HCT116 (cell line): ENCODE measurements around the genes EIF2AK3, ZNF514 and PROM2.

GRCh38 chr2:88581536-88582136 is 45.6 kb downstream of the EIF2AK3 start:
- RRBS: no CpG with 5 or more reads among the region's 3 CpGs

GRCh38 chr2:88624351-88624890 is 2.8 kb downstream of the EIF2AK3 start:
- RRBS: no CpG with 5 or more reads among the region's 4 CpGs

- RRBS: 2% methylated on average over 40 of the region's 108 CpGs
These were observed at the start of gene EIF2AK3 for GRCh38 chr2:88626677-88627661. EIF2AK3 (minus strand) TSS chr2:88627464.

GRCh38 chr2:88737309-88737683 is 45.8 kb downstream of the RPIA start:
- RRBS: no CpG with 5 or more reads among the region's 5 CpGs

DNA sequence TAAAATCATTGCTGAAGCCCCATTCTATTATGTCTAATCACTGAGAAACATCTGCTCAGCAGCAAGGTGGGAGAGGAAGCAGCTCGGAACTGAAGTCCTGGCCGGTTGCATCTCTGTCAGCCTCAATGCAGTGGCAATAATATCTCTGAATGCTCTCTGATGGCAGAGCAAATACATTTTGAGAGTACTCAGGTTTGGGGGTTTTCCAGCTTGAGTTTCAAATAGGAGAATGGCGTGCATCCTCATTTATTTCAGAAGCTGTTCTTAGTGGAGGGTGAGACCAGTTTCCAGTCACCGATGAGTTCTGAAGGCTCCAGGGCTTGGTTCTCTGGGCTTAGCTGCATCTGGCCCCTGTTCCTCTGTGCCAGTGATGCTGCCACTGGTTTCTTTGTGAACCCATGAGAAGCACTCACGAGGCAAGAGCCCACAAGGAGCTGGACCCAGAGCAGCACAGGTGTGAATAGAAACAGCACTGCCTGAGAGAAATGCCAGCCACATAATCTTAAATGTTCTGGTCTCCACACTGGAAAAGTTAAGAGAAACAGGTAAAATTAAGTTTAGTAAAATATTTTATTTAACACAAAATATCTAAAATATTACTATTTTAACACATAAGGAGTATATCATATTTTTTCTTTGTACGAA is 63.4 kb downstream of the RPIA start:
- RRBS: no CpG with 5 or more reads among the region's 6 CpGs

- RRBS: no CpG with 5 or more reads among the region's 11 CpGs
These were observed 165.8 kb downstream of the RPIA start for GRCh38 chr2:88857181-88857750.

DNA sequence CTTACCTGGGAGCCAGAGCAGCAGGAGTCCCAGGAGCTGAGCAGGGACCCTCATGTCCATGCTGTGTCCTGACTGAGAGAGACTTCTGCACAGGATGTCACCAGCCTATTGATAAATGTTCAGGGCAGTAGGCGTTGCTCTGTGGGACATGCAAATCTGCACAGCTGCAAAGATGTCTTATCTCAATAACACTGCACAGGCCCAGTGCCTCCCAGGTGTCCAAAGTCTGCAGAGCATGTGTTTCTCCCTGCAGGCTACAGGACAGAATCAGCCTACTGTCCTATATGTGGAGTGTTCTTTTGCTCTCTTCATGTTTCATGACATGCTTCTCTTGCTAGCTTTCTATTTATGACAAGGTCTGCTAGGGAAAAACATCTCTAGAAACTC is 522.4 kb downstream of the RPIA start:
- RRBS: no CpG with 5 or more reads among the region's 1 CpG

DNA sequence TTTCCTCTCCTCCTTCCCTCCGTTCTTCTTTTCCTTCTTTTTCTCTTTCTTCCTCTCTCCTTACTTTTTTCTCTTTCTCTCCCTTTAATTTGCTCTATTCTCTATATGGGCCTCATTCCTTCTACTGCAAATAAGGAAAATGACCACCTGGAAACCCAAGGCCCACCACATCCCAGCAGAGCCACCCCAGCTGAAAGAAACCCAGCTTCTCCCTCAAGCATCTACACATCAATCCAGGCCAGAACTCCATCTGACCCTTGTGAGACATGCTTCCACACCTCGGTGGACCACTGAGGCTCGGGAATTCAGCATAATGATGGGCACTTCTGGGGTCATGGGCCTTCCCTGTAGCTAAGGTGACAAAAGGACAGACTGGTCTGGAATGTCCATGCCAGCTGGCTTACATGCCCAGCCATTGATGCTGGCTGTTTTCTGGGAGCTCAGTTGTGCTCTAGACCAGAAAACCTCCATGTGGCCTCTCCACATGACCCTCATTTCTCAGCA is 874.4 kb downstream of the RPIA start:
- RRBS: no CpG with 5 or more reads among the region's 3 CpGs

DNA sequence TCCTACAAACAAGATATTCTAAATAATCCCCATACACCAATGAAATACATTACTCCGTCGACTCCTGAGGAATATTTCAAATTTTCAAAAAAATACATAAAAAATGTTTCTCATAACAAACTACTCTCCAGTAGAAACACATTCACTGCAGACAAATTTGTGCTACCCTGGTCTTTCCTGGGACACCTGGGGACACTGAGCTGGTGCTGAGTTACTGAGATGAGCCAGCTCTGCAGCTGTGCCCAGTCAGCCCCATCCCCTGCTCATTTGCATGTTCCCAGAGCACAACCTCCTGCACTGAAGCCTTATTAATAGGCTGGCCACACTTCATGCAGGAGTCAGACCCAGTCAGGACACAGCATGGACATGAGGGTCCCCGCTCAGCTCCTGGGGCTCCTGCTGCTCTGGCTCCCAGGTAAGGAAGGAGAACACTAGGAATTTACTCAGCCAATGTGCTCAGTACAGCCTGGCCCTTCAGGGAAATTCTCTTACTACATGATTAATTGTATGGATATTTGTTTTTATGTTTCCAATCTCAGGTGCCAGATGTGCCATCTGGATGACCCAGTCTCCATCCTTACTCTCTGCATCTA is 1529.2 kb downstream of the RPIA start:
- RRBS: no CpG with 5 or more reads among the region's 3 CpGs

GRCh38 chr2:90244925-90246058 is 1553.8 kb downstream of the RPIA start:
- RRBS: no CpG with 5 or more reads among the region's 107 CpGs

DNA sequence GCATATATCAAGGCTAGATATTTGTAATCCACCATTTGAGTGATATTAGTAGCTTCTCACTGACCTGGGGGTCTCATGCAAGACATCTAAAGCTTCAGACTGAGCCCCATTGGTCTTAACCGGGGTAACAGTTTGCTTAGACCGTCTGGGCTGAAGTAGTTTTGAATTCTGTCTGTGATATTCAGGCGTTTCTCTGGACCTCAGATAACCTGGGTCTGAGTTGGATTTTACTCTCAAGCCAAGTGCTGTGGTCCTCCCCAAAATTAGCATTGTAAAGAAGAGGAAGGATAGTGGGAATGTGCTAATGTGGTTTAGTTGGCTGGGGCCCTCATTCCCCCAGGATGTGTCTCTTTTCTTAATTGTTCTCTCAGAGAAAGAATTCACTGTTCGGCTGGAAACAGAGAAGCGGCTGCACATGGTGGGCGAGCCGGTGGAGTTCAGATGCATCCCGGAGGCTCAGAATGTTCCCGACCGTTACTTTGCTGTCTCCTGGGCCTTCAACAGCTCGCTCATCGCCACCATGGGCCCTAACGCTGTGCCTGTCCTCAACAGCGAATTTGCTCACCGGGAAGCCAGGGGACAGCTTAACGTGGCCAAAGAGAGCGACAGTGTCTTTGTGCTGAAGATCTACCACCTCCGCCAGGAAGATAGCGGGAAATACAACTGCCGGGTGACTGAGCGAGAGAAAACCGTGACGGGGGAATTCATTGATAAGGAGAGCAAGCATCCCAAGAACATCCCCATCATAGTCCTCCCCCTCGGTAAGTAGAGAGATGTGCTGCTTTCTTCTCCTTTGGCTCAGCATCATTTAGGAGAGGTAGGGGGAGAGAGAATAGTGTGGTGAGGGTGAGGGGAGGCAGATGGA is 2842.4 kb upstream of the AQP7B start:
- RRBS: no CpG with 5 or more reads among the region's 24 CpGs

DNA sequence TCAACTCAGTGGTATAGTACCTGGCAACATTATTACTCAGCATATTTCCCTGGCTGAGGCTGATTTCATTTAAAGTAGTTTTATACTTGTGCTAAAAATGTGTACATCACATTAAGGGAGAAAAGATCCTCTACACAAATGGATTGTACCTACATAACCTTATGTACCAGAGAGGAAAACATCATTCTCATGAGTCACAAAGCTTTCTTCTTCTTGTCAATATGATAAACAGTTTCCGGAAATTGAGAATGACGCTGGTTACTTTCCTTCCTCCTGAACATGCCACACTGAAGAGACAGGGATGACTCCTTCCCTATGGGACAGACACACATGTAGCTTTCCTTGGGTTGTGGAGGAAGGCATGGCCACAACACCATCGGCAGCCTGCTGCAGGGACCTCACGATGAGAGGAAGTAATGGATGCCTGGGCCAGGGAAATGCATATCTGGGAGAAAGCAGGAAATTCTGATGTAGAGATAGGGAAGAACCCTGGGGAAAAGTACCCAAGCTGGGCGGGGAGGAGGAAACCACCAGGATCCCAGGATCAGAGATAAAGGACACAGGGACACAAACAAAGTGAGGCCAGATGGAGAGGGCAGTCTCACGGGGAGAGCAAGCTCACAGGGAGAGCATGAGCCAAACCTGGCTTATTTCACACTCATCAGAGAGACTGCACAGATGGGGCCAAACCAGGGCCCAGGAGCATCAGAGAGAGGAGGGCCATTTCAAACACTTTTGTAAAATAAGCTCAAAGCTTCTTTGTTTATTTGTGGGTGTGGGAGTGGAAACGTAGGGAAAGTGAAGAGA is 10.7 kb upstream of the AQP7B start:
- RRBS: no CpG with 5 or more reads among the region's 7 CpGs

DNA sequence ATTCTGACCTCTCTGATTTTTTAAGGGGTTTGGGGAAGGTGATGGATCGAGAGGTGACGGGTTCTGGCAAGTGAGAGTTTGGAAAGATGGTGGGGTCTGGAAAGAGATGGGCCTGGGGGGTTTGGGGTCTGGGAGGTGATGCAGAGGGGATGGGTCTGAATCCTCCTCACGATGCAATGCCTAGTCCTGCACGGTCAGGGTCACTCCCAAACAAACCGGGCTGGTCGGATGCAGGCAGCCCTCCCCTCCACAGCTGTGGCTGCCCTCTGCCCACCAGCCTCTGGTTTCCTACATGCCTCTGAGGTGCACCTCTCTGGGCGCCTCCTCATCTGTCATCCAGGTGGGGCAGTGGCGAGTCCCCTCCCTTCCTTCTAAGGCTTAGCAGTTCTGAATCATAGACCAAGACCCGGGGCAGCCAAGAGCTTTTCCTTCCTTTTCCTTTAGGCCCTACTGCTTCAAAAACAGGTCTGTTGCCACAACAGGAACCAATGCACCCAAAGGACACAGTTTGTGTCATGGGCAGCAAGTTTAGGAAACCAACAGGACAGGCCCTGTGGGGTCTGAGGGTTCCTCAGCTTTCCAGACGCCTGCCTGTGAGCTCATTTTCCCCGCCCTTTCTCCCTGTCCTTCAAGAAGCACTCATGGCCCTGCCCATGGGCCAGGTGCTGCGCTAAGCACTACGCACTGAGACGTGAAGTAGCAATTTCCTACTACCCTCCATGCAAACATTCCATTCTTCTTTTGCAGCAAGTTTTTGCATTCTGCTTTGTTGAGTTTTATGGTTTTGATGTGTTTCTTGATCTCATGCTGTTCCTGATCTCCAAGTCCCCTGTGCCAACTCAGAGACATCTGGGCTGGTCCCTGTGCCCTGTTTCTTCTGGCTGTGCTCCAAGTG is 6.5 kb upstream of the MAL start:
- RRBS: no CpG with 5 or more reads among the region's 14 CpGs

DNA sequence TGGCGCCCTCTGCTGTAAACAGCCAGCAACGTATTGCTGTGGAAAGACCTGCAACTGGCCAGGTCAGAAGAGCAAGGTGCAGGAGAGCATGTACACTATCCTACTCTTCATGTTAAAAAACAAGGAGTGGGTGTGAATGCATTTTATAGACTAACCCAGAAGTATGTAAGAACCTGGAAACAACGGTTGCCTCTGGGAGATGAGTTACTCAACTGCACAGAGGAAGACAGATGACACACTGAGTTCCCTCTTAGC is 6.2 kb downstream of the MRPS5 start:
- RRBS: no CpG with 5 or more reads among the region's 3 CpGs

DNA sequence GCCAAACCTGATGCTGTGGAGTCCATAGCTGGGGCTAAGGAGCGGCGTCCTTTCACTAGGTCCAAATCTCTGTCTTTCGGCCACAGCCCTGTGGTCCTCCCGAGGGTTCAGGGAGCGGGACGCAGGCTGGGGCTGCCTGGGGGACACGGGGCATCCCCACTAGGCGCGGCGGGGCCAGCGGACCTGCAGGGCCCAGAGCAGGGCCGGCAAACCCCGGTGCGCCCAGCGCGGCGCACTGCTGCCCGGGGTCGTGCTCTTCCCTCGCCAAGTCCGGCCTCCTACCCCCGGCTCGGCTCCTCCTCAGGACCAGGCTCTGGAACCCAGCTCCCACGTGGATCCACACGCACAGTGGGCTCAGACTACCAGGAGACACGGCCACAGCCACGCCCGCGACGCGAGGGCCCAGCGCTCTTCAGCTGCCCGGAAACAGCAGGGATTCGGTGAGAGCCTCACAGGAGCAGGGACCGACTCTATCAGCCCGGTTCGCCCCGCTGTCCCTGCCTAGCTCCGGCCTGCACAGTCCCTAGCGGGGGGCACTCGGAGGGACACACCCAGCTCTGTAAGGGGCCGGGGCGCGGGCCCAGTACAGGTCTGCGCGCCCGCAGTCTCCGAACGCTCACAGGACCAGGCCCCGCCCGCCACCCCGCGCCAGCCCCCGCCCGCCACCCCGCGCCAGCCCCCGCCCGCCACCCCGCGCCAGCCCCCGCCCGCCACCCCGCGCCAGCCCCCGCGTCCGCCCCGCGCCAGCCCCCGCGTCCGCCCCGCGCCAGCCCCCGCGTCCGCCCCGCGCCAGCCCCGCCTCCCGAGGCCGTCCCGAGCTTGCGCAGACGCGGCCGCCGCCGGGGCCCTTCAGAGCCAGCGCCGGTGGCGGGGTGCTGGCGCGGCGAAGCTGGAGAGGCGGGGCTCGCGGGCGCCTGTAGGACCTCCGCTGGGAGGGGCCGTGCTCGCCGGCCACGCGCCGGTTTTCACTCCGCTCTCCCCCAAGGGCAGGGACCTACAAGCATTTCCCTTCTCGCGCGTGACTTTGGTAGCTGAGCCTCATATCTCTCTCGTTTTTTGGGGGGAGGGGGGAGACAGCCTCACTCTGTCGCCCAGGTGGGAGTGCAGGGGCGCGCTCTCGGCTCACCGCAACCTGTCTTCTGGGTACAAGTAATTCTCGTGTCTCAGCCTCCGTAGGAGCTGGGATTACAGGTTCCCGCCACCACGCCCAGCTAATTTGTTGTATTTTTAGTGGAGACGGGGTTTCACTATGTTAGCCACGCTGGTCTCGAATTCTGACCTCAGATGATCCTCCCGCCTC is at the start of gene ZNF514:
Gene ZNF514, minus strand, starts transcription at position 891 of the 1,300 bp plus-strand sequence.
- RRBS: 41% methylated on average over 11 of the region's 125 CpGs

DNA sequence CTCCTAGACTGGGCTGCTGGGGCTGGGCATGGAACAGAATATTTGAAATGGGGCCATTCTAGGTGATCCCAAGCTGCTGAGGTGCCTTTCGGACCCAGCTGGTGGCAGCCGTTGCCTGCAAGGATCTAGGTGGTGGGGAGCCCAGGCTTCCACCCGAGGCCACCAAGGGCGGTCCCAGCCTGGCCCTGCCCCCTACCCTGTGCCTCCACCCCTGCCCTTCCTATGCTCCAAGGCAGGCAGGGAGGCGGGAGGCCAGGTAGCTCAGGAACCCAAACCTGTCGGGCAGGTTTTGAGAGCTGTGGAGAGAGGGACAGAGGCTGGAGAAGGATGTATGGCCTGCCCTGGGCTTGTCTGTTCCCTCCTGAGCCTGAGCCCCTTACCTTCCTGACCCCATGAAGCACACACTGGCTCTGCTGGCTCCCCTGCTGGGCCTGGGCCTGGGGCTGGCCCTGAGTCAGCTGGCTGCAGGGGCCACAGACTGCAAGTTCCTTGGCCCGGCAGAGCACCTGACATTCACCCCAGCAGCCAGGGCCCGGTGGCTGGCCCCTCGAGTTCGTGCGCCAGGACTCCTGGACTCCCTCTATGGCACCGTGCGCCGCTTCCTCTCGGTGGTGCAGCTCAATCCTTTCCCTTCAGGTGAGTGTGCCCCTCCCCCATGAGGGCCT is at the start of gene PROM2:
Gene PROM2, plus strand, starts transcription at position 256 of the 665 bp plus-strand sequence.
- RRBS: no CpG with 5 or more reads among the region's 15 CpGs

GRCh38 chr2:95384599-95385302 is 17.8 kb upstream of the FAHD2A start:
- RRBS: 63% methylated on average over 2 of the region's 11 CpGs

GRCh38 chr2:96016646-96017481 is 17.9 kb downstream of the GPAT2 start:
- RRBS: no CpG with 5 or more reads among the region's 6 CpGs

GRCh38 chr2:96115778-96116201 is 581 bp downstream of the ADRA2B start:
- RRBS: no CpG with 5 or more reads among the region's 39 CpGs